Parotid gland (tissue), 1 donor: ENCODE measurements around a stretch of chr2.

- PRO-cap, result no peak
Measured at GRCh38 chr2:104897864-104898500, 44.1 kb downstream of the POU3F3 start.

DNA sequence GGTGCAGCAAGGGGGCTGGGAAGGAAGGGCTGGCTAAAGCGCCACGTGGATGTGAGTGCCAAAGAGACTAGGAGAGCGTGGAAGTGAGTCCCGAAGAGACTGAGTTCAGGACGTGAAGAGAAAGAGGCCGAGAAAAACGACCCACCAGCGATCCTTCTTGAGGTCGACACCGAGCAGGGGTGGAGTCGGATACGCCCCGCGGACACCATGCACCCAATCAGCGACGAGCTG, 238 bp upstream of the MRPS9 start:
- PRO-cap, result bidirectional peak, plus-strand start outside the sequence, minus-strand start at position 171 of the sequence

GRCh38 chr2:105143281-105144260, 98.0 kb upstream of the GPR45 start:
- PRO-cap, result no peak

DNA sequence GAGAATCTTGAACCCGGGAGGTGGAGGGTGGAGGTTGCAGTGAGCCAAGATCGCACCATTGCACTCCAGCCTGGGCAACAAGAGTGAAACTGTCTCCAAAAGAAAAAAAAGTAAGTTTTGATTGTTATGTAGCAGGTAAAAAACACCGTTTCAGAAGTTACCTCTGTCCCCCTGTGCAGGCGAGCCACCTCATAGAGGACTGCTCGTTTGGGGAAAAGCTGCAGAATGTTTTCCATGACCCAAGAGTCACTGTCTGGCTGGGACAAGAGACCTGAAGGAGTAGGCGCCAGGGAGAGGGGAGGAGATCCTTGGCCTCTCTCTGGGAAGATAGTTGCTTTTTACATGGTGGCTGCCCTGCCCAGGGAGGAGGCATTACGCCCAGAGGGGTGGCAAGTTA, 21.3 kb downstream of the FHL2 start:
- PRO-cap, result no peak

GRCh38 chr2:105377936-105378280, 20.9 kb downstream of the FHL2 start:
- PRO-cap, result no peak

DNA sequence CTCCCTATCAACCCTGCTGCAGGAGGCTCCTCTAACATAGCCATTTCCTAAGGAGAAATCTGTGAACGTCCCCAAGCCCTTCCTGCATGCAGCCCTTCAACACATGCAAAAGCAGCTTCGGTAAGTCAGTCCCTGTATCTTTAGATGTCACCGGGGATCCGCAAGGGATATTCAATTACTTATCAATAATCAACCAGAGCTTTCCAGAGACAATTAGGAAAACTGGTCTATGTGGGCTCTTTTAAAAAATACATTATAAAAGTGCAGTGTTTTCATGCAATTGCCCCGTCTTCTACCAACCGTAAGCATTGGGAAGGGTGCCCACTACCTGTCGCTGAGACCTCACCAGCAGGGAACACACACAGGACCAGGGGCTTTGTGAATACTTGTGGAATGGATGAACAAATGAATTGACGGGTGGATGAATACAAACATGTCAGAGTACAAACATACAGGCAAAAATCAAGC, 5.6 kb downstream of the FHL2 start:
- PRO-cap, result no peak

- PRO-cap, result no peak
Measured at GRCh38 chr2:105403283-105404094, 4.6 kb upstream of the FHL2 start.

- PRO-cap, result no peak
Measured at GRCh38 chr2:105420782-105421502, 22.1 kb upstream of the FHL2 start.

DNA sequence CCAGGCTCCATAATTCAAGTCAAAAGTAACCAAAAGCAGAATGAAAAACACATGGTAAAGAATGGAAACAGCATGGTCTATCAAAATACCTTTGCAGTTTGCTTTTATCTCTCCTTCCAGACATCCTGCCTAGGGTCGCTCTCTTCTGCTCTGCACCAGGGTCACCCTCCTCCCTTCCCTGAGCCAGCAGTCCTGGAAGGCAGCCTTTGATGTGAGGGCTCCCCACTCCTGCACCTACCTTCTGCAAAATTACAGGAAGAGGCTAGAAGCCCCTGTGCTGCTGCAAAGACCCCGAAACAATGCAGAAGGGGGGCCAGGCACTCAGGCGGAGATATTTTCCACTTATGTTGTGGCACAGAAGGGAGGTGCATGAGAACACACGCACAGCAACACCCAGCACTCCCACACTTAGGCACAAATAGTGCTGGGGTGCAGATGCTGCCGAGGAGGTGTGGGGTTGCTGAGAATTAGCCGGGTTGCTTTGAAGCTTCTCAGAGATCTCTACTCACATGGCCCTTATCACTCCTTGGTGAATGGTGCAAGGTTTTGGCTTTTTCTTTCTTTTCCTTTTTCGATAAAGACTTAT, 27.6 kb upstream of the FHL2 start:
- PRO-cap, result no peak

DNA sequence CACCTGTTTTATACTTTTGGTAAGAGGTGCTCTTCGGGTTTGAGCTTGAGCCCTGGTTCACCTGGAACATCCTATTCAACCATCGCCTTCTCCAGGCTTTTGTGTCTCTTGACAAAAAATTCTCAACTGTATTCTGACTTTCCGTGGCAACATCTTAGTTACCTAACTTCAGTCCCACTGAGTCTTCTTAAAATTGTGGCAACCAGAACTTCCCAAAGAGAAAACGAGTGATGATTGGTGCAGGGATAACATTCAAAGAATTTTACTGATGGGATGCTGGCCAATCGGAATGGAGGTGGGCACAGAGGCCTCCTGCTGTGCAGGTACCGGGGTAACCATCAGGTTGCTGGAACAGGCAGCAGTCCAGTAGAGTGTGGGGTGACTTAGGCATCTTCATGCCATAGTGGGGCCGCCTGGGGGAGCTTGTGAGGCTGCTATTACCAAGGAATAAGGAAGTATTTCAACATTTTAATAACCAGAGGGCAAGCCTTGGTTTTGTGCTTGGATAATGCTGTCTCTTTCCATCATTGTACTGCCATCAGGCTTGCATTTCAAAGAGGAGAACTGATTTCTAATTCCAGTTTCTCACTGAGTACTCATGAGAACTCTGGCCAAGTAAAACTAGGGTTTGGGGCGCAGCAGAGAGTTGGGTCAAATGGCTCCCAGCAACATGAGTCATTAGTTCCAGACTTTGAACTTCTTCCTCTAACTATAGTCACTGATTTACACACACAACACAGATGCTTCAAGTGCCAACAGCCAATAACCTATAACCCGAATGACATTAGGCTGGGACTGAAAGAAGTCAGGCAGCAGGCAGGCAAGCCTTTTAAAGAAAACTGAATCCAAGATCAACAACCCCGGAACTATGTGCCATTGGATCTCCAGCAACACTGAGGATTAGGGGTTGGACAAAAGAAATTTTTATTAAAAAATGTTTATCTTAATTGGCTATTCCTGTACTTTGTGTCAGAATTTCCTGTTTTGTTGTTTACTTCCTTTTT, 56.0 kb upstream of the FHL2 start:
- PRO-cap, result no peak

DNA sequence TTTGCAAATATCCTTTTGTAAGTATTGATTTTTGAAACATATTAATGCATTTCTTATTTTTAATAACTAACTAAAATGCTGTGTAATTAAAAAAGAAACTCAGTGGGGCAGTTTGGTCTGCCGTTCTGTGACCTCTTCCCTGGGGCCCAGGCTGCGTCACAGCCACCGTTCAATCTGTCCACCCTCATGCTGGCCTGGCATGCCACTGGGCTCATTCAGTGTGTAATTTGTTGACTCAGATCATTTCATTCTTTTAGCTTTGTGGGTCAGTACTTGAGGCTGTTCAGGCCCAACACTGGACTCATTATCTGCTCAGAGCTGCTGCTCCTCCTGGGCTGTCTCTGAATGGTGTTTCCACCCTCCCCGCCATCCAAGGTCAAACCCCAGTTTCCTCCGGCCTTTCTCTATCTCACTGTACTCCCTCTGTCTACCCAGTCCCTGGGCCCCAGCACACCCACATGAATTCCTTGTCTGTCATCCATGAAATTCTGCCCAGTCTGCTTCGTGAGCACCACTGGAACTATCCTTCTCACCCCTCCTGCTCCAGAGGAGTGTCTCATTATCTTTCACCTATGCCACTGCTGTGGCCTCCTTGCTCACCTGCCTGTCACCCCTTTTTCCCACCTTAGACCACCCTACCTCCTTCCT, 152.4 kb upstream of the NCK2 start:
- PRO-cap, result no peak

DNA sequence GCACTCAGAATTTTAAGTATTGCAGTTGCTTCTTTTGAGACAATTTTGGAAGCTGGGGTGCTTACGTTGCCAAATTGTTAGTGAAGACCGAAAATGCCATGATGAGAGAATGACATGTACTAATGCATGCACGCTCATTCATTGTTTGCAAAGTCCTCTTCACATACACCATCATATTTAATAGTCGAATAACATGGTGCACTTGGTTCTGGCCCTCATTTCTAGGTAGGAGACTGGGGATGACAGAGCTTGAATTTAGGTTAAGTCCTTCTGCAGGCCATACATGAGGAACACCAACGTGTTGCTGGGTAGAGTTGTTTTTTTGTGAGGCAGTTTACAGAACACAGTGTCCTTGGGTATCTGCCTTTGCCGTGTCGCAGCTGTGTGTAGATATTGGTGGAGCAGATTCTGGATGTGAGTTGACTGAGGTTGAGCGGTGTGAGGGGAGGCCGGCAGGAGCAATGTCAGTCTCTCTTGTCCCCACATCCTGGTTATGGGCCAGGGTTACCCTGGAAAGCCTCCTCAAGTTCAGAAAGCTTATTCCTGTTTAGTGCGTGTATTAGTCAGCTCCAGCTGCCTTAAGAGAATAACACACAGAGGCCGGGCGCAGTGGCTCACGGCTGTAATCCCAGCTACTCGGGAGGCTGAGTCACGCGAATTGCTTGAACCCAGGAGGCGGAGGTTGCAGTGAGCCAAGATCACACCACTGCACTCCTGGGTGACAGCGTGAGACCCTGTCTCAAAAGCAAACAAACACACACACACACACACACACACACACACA, 4.8 kb downstream of the NCK2 start:
- PRO-cap, result no peak

- PRO-cap, result no peak
Measured at GRCh38 chr2:105871045-105871443, 126.3 kb downstream of the NCK2 start.

DNA sequence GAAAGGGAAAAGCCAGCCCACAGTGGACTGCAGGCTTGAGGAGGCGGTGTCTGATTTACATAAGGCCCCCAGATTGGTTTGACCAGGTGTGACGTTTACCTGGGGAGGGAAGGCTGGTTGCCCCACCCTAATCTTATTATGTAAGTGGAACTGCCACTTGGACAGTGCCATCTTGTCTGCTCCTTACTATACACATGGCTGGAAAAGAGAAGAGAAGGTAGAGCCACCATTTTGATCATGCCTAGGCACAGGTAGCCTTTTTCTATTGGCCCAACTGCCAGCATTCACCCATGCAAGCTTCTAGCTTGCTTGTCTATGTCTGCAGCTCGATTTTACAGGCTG, 131.5 kb upstream of the ECRG4 start:
- PRO-cap, result unidirectional peak, plus-strand start at position 136 of the sequence

DNA sequence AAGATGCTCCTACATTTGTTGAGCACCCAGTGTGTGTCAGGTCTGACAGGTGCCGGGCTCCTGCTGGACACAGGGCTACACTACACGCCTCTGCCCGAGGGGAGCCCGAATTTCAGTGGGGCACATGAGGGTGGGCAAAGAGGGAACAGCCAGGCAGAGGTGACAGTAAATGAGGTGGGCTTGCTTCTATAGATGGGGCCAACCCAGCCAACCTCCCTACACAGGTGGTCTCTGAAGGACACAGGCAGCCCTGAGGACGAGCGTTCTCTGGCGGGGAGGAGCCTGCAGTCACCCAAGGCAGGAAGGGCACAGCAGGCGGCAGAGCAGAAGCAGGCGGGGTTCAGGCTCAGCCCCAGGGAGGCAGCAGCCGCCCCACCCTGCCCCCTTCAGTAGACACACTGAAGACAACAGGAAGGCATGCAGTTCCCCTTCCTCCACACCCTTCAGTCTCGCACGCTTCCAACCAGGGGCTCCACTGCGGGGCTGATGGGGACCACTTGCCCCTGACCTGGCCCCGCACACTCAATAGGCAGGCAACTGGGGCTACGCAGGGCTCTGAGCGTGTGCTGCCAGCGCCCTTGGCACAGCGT, 30.2 kb downstream of the ECRG4 start:
- PRO-cap, result no peak

DNA sequence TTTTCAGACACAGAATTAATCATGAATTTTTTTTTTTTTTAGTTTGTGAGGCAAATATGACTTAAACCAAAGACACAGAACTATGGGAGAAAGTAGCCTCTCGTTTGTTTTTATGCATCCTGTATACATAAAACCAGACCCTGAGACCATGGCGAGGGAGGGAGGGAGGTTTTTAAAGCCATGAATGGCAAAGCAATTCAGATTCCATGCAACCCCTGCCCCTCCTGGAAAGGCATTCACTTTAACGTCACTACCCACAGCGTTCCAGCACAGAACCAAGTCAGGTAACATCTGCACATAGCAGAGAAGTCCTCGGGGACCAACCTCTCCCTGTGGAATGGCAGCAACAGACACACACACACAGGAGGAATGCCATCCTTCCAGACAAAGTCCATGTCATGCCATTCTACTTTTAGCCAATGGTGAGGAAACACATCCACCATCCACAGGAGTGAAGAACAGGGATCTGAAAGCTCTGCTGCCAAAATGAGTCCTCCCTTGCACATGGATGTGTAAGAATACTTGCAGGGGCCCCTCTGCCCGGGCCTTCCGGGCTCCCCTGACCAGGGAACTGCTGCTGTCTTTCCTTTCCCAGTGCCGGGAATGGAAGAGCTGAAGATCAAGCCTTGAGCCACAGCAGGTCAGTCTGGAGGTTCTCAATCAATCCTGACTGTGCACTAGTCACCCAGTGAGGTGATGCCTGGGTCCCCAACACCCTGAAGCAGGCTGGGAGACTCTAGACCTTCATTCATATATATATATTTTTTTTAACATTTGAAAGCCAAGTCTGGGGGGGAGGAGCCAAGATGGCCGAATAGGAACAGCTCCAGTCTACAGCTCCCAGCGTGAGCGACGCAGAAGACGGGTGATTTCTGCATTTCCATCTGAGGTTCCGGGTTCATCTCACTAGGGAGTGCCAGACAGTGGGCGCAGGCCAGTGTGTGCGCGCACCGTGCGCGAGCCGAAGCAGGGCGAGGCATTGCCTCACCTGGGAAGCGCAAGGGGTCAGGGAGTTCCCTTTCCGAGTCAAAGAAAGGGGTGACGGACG, 63.7 kb downstream of the UXS1 start:
- PRO-cap, result no peak

DNA sequence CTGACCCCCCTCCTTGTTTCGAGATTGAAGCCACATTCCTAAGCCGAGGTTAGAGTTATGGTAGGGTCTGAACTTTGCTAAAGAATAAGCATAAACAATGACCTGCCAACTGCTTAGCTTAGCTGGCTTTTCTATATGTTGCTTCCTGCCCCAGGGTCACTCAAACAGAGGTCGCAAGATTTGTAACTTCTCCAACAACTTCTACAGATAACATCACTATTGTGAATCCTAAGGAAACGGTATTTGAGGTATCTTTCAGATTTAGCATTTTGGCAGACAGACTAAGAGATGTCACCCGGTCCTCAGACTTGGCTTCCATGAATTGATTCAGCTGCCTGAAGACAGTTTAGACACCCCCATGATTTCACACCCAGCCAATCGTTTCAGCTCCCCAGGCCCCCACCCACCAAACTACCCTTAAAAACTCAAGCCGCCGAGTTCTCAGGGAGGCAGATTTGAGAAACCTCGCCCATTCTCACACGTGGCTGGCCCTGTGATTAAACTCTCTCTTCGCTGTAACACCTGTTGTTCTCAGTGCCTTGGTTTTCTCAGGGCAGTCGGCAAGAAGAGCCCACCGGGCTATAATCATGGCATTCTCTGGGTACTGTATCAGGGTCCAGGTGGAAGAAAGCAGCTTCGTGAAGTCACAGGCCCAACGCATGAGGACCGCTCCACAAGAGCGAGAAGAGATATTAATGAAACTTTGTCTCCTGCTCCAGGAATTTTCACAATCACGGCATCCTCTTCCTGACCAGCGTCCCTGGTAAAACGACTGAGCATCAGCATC, 35.3 kb downstream of the UXS1 start:
- PRO-cap, result no peak

- PRO-cap, result no peak
Measured at GRCh38 chr2:106342771-106343197, 125.4 kb downstream of the RGPD3 start.

DNA sequence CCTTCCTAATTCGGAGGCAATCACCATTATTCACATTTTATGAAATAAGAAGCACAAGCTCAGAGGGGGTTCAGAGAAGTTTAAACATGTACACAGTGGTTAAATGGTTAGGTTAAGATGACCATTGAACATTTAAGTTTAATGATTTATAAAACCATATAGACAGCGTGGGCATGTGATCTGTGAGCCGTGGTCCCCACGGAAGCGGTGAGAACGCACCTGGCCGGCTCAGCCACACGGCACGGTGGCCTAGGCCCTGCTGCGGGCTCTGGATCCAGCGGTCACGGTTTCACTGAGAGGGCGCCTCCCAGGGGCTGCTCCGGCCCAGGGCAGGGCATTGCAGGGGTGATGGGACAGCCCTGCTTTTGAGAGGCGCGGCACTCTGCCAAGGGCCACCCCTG, 125.0 kb downstream of the RGPD3 start:
- PRO-cap, result no peak

DNA sequence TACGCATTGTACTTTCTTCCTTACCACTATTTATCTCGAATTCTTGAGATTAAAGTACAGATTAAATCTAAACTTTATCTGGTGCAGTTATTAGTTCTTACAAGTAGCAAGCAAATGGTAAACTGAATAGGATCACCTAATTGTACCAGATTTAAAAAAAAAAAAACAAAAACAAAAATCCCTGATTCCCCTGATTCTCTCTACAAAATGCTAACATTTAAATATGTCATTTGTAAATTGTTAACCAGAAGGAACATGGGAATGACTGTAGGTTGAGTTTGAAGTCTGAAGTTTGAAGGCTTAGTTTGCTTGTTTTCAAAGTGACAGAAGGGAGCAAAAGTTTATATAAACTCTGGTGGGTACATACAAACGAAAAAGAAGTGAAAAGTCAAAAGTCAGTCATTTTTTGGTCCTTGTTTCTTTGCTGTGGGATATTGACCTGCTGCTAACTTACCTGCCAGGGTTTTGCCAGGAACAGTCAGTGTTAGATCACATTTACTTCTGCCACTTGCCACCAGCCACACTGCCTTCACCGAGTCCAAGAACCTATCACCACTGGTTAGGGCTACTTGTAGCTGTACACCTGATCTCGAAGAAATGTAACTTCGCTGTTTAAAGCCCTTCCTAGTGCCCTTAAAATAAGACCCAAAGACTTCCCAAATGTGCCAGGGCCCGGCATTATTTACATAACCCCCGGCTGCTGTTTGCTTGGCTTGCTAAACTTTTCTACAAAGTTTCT, 79.4 kb downstream of the RGPD3 start:
- PRO-cap, result no peak